AG09309 (cell line): ENCODE measurements around the gene GLRA1.

- RRBS: no CpG with 5 or more reads among the region's 9 CpGs
Measured at GRCh38 chr5:150560190-150560793, 52.4 kb downstream of the NDST1 start.

DNA sequence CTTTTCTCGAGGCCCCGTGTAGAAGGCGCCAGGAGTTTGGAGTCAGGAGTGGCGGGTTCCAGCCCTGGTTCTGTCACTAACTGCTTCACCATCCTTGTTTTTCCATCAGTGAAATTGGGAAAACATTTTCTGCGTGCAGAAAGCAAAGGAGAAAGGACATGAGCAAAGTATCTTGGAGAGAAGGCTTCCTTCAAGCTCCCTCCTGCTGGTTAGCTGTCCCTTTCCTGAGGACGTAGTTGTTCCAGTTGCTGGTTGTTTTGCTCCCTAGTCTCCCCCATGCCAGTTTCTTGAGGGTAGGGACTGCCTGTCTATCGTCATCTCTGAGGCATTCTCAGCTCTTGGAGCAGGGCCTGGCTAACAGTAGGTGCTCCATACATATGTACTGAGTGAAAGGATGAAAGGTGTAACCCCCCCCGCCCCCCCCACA is 879 bp downstream of the SMIM3 start:
- RRBS: no CpG with 5 or more reads among the region's 8 CpGs

DNA sequence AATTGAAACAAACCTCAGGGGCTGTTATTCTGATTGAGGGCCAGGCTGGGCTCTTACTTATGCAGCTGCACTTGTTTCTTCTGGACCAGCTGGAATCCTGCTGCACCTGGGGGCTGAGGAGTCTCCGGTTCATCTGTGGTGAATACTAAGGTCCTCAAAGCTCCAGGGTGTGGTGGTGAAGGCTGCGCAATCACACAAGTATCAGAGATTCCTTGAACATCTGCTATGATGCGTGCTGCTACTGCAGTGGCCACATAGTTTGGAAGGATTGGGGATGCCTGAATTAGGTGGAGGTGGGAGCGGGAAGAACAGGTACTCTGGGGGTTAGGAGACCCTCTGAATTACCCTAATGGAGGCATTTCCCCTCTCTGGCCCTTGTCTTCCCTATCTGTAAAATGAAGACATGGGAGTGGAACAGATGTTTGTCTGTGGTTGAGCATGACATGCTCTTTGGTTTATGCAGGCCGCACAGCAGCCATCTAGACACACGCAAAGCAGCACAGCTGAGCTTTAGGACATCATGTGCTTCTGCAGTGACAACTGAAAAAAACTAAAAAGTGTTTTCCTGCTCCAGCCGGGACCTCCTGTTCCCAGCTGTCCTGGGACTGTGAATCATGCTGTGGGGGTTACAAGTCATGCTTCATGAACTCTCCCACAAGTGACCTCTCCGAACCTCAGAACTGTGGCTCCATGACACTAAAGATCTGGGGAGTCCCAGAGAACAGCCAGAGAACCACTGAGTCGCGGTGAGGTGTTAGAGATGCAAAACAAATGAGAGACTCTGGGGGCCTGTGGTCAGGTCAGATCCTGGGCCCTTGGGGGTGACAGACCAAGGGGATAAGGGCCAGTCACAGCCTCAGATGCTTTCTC is 1.5 kb downstream of the SMIM3 start:
- RRBS: no CpG with 5 or more reads among the region's 10 CpGs

DNA sequence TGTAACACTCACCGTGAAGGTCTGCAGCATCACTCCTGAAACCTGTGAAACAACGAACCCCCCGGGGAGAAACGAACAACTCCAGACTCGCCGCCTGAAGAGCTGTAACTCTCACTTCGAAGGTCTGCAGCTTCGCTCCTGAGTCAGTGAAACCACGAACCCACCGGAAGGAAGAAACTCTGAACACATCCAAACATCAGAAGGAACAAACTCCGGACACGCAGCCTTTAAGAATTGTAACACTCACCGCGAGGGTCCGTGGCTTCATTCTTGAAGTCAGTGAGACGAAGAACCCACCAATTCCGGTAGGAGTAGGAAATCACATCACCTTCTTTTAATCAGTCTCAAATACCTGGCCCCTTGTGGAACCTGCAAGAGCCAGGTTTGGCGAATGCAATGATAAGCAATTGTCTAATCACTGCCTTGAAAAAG is 323 bp downstream of the IRGM start:
- RRBS: 67% methylated on average over 4 of the region's 18 CpGs

- RRBS: no CpG with 5 or more reads among the region's 16 CpGs
Measured at GRCh38 chr5:151067840-151068706, 12.8 kb downstream of the TNIP1 start.

DNA sequence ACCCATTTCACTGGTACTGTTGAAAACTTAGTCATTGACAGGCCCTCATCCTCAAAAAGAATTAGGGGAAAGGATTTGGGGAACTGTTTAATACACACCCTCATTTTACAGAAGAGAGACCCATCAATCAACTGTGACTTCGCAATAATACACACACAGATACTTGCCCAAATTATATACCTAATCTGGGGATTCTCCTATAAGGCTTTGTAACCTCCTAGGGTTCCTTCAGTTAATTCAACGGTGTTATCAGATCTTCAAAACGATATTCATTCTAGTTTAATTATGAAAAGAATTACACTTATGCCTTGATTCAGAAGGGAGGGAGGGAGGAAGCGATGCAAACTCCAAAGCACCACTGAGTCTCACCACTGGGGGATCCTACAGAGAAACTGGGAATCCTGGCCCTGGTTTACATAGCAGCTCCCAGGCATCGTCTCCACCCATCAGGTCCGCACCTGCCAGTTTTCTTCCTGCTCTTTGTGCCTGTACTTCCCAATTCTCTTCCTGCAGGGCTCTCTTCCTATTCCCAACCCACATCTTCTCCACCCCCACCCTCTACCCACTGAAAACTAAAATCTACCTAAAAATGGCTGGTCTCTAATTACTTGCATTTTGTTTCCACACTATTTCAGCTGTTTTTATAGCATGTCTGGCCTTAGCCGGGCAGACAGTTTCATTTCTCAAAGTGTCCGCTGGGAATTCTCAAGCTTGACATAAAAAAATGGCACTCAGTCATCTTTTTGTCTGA is 1.4 kb upstream of the TNIP1 start:
- RRBS: no CpG with 5 or more reads among the region's 8 CpGs

DNA sequence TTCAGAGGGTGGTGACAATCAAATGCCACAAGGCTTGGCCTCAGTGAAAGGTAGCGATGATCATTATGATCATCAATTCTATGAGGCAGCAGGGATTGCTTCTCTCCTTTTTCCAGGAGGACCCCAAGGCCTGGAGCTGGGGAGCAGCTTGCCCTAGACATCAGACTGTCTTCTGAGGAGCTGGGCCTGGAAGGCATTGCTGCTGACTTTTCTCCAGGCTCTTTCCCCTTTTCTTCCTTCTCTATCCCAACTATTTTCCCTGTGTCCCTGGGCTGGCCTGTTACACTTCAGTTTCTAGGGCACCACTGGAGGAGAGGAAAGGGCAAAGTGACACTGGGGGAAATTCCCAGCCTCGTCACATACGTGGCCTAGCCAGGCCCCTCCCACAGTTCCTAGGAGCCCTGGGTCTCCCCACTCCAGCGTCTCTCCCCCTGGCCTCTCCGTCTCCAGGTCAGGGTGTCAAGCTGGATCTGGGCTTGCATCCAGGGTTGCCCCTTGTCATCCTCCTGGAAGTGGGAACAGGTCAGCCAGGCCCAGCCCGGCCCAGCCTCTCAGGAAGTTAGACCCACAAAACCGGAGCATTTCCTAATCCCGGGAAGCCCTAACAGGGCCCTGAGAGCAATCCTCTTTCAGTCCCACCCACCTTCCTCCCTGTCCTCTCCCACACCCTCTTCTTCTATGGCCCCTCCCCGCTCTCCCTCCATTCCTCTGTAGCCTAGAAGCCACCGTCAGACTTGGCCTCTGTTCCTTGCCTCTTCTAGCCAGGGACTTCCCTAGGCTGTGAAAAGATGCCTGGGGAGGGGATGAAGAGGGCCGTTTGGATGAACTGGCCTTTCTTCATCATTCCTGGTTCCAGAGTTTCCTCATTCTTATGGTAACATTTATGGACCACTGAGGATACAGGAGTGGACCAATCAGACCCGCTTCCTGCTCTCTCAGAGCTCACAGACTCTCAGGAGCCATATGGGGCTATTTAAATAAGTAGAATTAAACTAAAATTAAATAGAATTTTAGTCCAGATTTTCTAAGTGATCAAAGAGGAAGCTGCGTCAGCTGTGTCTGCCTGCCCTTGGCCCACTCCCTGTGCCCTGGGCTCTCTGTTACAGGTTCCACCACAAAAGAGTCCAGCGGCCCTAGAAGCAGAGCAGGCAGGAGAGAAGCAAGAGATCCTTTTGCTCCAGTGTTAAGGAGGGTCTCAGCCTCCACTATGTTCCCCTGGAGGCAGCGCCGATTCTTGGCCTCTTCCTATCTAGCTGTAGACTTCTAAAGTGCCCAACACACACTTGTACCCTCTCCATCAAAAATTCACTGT is 4.9 kb upstream of the TNIP1 start:
- RRBS: no CpG with 5 or more reads among the region's 16 CpGs

GRCh38 chr5:151096044-151096763 is 15.4 kb upstream of the TNIP1 start:
- RRBS: no CpG with 5 or more reads among the region's 15 CpGs

DNA sequence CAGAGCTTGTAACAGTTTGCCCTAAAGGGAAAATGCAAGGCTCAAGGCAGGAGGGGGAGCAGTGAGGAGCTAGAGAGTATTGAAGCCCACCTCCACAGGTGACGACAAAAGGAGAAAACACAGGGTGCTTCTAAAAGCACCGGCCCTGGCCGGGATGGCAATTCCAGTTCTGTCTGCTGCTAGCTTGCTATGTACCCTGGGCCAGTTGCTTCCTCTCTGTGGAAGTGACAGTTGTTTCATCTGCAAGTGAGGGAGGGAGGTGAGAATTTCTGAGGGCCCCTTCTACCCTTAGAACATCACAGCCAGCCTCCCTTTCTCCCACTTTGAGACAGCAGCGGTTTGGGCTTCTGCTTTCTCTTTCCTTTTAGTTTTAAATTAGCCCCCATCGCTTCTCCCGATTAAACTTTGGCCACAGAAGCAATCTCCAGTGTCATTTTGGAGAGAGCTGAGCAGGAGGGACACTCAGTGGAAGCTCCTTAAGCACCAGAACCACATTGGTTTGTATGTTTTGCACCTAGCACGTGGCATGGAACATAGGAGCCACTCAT is 17.3 kb upstream of the TNIP1 start:
- RRBS: no CpG with 5 or more reads among the region's 7 CpGs

DNA sequence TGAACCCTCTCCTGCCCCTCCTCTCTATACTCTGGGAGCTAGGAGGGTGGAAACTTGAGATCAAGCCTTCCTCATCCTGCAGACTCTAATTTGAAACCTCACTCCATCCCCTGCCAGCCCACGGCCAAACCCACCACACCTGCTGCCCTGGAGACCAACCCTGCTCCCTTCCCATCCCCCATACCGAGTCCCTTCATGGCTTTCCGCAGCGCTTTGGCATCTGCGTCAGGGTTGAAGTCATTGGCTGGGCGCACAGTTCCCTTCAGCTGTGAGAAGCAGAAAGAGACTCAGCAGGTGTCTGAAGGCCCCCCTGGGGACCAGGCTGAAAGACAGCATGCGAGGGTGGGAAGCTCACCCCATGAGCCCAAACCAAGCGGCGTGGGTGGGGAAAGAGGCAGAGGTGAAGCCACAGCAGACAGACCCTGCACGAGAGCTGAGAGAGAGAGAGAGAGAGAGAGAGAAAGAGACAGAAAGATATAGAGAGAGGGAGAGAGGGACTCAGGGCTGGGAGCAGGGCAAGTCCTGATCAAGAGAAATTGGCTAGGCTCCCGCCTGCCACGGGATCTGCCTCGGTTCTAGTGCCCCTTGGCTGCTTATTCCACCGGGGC is 33.4 kb downstream of the ANXA6 start:
- RRBS: no CpG with 5 or more reads among the region's 14 CpGs

DNA sequence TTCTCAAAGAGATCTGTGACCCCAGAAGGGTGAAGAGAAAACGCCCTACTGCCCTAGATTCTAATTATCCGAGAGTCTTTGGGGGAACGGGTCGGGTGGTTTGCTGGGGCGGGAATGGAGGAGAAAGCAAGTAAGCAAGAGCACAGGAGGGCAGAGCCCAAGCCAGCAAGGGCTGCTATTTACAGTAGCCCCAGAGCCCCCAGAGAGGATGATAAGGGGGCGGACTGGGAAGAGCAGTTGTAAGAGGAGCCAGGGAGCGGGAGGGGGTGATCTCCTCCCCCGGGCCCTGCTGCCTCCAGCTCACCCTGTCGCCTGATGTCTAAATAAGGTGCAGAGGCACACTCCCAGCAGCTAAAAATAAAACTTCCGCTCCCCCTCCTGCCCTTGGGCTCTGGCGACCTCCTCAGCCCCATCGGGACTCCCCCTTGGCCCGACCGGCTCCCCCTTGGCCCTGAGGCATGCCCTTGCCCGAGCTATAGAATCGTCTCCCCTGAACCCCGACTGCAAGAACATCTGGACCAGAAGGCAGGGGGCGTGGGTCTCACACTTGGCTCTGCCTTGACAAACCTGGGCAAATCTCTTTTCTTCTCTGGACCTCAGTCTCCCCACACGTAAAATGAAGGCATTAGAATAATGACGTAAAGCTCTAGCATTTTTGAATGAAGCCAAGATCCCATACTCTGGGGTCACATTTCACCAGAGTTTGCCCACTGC is 14.5 kb upstream of the CCDC69 start:
- RRBS: no CpG with 5 or more reads among the region's 20 CpGs

DNA sequence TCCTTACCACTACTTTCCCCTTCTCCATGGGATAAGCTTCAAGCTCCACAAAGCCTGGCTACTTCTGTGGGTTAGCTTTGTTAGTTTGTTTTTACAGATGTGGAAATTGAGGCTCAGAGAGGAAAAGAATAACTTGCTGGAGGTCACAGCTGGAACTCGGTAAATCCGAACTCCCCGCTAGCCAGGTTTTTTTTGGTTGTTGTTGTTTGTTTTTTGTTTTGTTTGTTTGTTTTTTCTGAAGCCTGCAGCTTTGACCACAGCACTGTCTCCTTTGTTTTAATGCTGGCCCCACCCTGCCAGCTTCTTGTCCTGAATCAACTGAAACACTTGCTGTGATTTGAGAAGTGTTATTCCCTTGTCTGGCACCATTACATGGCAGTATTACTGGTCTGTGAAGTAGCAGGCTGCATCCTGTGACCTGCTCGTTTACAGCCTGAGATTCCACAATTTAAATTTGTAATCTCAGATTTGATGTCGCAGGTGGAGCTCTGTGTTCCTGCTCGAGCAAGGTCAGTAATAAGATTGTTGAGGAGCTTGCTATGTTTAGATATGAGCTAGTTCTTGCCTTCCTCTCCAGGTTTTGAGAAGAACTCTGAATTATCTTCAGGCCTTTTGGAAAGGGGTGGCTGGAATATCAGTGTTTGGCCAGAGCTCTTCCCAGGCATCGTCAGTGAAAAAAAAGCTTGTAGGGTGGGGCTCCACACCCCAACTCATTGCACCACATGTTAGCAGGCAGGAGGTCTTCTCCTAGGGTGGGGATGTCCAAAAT is 1.5 kb upstream of the SLC36A2 start:
- RRBS: no CpG with 5 or more reads among the region's 7 CpGs

DNA sequence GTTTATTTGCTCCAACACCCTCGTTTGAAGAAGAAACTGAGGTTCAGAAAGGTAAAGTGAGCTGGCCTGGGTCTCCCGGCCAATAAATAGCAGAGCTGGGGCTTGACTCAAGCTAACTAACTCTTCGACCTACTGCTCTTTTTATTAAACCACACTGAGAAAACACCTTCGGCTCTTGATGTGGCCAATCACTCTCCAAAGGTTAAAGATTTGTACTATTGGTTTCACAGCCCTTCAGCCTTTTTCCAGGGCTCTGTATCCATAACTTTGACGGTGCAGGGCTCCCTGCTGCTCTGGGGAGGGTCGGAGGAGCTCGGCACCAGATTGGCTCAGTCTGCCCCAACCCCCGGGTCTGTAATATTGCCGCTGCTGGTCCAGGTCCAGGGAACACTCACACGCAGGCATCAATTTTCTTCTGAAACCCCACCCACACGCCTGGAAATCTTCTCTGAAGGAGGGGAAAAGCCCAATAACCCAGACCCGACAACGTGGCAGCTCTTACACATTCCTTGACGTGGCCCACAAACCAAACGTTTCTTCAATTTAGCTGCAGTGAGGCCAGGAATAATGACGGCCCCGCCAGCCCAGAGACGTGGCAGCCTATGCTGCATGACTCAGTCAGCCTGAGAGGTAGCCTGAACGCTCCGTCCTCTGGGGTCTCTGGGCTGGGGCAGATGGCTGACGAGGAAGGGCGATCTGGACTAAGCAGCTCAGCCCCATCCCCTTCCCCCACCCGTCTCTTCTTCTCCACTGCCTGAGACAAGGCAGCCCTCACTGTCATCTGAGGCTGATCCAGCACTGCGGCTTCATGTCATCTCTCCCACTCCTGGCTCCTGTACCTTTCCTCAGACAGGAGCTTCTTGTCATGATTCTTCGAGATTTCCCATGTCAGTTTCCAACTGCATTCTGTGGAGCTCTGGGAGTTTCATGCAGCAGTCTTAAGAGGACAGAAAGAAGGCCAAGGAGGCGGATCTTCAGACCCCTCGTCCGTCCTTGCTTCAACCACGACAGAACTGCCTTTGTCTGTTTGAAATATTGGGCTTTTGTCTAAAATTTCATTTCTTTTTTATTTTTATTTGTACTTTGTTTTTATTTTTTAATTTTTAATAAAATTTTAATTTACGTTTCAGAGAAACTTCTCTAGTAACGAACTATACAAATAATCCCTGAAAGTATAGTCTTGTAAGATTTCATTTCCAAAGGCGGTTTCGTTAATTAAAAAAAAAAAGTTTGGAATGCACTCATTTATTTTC is 9.9 kb upstream of the SPARC start:
- RRBS: no CpG with 5 or more reads among the region's 33 CpGs

DNA sequence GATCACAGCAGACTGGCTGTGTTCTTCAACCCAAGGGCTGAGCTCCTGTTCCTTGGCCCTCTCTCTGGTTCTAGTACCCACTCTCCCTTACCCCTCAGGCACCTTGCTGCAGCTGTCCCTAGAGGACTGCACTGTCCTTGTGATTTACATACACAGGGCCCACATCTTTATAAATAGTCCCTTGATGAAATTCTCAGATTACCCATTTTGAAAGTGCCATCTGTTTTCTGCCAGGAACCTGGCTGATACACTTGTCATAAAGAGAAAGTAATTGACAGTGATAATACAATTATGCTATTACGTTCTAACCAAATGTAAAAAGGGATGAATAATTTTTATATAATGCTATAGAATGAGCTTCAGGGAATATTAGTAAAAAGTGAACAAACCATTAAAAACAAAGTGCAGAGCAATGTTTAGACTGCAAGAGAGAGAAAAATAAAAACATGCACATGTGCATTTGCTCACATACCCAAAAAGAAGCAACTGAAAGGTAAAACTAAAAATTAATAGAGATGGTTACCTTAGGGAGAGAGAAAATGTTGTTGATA is 16.6 kb upstream of the SPARC start:
- RRBS: no CpG with 5 or more reads among the region's 1 CpG

DNA sequence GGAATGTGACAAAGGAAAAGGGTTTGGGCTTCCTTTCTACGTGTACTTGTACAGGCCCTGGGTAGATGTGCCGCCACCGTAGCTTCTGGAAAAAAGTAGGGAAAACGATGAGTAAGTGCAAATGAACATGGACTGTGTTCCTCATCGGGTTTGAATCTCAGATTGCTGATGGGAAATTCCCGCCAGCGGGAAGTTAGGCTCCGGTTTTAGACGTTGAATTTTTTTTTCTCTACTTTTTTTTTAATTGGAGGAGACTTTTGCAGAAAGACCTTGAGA is 1.1 kb downstream of the G3BP1 start:
- RRBS: no CpG with 5 or more reads among the region's 9 CpGs

DNA sequence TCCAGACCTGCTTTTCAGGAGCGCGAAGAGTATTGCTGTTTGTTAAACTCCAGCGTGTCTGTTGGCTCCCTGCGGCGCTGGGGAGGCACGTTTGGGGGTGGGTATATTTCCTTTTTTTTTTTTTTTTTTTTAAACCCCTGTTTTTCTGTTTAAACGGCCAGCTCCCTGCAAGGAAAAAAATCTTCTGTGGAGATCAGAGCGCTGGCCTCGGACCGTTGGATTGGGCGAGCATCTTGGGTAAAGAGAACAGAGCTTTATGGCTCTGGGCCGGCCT is at the start of gene GLRA1:
Gene GLRA1, minus strand, starts transcription at position 79 of the 274 bp plus-strand sequence.
- RRBS: no CpG with 5 or more reads among the region's 12 CpGs

DNA sequence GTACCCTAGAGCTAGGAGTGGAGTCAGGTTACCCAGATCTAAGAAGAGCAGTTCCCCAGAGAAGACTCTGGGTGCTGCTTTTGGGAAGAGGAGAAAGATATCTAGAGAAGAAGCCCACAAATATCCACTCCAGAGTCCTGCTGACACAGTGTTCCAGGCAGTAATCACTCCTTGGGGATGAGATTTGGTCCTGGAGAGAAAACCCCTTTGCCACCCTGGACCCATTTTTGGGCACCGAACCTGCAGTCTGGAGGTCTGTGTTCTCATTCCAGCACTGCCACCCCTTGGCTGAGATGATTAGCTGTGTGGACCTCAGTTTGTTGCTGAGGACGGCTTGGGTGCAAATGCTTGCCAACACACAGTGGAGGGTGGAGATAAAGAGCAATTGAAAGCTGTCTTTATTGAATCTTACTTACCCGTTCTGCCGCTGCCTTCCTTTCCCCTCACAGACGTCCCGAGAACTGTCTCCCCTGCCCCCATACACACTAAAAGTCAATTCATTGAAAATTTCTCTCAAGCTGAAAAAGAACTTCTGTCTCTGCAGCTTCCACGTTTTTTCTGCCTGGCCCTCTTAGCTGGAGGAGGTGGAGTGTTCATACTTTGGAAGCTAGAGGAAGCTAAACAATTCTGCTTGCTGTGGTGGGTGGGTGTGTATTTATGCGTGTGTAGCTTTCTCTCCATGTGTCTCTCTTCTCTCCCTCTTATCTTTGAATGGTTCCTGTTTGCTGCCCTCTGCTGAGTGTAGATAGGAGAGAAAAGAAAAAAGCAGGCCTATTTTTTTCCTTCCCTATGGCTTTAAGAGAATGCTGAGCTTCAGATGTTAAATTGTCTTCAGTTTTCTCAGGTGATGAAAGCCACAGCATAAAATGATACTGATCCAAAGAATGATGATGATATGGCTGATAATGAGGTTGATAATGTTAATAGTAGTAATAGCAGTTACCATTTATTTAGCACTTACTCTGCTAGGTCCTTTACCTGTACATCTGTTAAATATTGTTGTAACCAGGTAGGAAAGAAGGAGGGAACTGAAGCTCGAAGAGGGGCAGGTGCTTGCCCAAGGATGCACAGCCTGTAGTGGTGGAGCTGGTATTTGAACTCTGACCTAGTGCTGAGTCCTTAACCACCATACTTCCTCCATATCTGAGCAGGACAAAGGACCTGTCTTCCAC is 6.7 kb downstream of the GALNT10 start:
- RRBS: no CpG with 5 or more reads among the region's 9 CpGs

DNA sequence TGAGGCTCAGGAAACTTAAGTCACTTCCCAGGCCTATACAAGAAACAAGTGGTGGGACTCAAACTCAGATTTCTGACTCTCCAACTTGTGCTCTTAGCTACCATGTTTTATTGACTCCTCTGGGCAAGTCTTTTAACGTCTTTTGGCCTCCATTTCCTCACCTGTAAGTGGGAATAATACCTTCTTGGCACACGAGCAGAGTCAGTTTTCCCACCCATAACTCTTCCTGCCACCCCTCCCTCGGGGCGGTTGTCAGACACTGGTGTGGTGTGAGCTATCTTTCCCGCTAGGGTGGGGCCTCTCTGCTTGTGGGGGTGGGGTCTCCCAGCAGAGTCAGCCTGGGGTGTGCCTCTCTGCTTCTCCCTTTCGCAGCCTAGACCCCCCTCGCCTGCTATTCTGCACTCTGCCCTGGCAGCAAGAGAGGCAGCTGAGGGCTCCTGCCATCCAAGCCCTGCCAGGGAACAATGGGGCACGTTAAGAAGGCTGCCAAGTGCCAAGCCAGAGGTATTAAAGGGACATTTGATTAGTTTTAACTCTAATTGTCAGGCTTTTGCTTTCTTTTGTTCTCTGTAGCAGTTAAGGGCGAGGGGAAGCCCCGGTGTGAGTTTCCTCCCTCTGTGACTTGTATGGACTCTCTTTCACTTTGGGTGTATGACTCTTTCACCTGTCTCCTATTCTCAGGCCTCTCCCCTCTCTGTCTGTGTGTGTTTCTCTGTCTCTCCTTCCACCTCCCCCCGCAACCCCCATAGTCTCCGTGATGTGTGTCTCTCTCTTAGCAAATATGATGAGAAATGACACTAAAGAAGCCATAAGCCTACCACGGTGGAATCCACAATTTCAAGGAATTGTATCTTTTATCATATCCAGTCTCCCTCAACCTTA is 12.2 kb downstream of the GALNT10 start:
- RRBS: no CpG with 5 or more reads among the region's 13 CpGs

DNA sequence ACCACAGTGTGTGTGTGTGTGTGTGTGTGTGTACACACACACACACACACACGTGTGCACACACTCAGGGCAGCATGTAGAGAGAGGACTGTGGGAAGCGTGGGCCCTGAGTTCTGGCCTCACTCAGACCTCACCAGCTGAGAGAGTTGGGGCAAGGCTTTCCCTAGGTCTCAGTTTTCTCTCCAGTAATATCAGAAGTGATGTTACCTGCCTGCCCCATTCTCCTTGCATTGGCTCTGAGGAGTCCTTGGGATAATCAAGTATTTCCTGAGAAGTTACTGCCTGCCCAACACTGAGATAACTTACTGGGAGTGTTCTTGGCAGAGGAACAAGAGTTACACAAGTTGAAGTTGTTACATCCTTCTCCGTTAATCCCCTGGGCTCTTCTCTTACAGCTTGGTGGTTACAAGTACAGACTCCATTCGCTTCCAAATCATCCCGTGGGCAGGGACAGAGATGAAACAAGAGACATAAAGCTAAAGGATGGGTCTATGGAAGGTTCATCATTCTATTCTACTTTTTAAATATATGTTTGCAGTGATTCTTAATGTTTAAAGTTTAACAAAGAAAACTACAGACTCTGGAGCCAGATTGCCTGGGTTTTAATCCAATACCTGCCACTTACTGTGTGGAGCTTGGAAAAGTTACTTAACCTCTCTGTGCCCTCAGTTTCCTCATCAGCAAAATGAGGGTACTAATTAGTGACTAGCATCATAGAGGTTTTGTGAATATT is 74.1 kb upstream of the SAP30L start:
- RRBS: no CpG with 5 or more reads among the region's 5 CpGs

DNA sequence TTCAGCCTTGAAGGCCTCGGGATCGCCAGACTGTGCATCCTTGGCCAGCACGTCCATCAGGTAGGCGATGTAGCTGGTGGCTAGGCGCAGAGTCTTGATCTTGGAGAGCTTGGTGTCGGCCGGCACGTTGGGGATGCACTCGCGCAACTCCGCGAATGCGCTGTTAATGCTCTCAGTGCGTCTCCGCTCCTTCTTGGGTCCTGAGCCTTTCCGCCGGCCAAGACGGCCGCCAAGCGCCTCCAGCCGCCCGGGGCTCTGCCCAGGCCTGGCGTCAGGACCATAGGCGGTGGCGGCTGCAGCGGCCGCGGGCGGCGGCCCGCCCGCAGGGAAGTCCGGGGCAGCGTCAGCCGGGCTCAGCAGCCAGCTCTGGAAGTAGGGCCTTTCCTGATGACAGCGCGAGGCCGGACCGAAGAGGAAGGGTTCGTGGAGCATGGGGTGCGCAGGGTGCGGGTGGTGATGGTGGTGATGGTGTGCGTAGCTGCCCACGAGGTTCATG is 465 bp downstream of the HAND1 start:
- RRBS: 4% methylated on average over 23 of the region's 44 CpGs